Kidney epithelial cell (primary cell): ENCODE data around the gene FBLN5.

DNA sequence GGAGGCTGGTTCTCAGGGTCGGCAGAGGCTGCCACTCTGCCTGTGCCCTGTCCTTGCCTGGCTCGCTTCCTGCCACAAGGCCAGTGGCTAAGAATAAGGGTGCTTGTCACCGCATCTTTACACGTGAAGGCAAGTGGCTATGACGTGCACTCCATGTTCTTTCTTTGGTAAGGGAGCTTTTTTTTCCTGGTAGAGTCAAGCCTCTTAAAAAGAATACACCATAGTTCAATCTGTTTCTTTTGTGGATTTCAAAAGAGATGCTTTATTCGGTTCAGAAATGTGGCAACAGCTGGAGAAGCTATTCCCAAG, 18.6 kb upstream of the DGLUCY start:
- RAMPAGE, long total RNA: no peak
- RRBS: no CpG with 5 or more reads among the region's 6 CpGs

- RAMPAGE, long total RNA: no peak
- RRBS: no CpG with 5 or more reads among the region's 4 CpGs
Measured at GRCh38 chr14:91142333-91142808, 28.5 kb downstream of the DGLUCY start.

DNA sequence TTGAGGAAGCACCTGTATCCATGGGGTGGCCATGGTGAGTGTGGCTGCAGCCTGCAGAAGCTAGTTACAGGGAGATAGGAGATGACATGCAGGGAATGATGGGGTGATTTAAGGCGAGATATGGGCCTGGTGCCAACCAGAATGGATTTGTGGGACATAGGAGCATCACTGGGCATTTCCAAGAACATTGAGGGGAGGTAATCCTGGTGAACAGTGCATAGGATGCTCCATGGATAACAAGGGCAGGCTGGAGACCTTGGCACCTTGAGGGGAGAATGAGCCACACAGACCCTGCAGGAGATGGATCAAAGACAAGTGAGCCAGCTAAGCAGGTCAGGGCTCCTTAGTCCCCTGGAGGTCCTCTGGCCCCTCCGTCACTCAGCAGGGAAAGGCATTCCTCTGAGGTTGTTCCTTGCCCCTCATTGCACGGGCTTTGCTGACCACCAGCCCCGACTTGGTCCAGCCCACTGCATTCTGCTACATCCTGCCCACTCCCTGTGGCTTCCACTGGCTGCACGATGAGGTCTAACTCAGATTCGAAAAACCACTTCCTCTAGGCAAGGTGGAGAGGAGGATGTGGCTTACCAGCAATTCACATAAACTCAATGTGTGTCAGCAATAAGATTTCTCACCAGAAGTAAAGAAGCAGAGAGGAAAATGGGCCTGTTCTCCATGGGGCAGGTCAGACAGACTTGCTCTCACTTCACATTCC, 15.0 kb downstream of the GPR68 start:
- RAMPAGE, long total RNA: no peak
- RRBS: no CpG with 5 or more reads among the region's 6 CpGs

GRCh38 chr14:91315611-91316611, 71.4 kb upstream of the GPR68 start:
- RAMPAGE, long total RNA: no peak
- RRBS: no CpG with 5 or more reads among the region's 15 CpGs

DNA sequence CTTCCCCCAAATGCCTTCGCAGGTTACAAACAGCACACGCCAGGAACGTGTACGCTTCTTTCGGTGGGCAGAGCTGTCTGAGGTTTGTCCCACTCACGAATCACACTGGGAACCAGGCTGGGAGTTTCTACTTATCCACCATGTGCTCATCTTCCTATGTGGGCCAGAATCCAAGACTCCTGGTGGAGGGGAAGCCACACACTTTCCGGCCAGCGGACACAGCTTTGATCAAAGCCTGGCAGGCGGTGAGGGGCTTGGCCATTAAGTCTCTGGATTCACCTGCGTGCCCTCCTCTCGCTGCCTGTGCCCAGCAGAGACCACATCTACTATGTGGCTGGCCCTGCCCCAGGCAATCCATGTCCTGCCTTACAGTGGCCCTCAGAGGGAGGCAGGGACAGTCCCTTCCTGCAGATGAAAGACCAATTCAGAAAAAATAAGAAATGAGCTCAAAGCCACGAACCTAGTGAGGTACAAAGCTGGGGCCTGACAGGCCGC, 82.6 kb upstream of the GPR68 start:
- RAMPAGE, long total RNA: no peak
- RRBS: no CpG with 5 or more reads among the region's 13 CpGs

GRCh38 chr14:91350753-91351644, 66.6 kb downstream of the CCDC88C start:
- RAMPAGE, long total RNA: no peak
- RRBS: 71% methylated on average over 4 of the region's 23 CpGs

DNA sequence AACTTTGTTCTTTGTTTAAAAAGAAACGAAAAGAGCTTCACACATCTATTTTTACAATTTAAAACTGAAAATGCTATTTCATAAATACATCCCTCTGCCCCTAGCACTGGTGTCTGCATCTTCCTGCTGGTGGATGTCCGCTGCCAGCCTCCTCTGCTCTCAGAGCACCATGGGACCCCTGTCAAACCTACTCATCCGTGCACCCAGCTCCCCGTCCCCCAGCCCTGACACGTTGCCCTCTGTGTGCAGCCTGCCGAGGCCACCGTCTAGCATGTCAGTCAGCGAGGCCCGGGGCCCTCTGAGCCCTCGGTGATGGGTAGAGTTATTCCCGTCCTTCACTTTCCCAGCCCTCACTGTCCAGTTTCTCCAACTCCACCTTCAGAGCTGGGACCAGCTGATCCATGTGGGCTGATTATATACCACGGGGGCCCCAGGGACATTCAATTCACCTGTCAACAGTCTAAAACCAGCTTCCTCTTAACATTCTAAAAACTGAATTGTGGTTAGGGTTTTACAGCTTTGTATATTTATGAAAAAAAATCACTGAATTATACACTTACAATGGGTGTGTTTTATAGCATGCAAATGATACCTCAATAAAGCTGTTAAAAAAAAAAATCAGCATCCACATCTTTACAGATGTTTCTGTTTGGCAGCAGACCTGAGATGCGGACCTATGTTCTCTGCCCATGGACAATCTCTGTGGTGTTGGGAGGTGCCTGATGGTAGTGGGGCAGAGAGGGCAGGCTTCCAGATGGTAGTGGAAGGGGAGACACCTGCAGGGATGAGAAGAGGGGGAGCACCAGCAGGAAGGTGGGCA, 61.3 kb downstream of the CCDC88C start:
- RAMPAGE, long total RNA: no peak
- RRBS: no CpG with 5 or more reads among the region's 13 CpGs

DNA sequence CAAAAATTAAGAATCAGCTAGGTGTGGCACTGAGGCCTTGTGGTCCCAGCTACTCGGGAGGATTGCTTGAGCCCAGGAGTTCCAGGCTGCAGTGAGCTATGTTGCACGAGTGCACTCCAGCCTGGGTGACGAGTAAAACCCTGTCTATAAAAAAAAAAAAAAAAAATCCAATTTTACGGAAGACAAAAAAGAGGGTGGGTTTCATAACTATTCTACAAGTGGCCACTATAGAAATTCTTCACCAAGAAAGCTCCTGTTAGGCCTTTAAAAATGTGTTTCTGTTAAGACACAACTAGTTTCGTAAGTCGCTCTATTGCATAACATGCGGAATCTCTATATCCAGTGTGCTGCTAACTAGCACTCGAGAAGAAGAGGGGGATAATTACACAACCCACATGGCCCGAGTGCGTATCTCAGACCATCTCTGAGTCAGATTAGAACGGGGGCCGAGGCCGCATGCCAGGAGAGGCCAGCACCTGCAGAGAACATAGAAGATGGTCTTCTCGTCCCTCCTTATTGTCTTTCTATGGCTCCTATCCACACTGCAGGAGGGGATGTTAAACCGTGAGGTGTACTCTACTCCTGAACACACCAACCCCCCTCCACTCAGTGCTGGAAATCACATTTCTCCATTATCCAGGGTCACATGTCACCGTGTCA, 56.5 kb downstream of the CCDC88C start:
- RAMPAGE, long total RNA: no peak
- RRBS: no CpG with 5 or more reads among the region's 16 CpGs

DNA sequence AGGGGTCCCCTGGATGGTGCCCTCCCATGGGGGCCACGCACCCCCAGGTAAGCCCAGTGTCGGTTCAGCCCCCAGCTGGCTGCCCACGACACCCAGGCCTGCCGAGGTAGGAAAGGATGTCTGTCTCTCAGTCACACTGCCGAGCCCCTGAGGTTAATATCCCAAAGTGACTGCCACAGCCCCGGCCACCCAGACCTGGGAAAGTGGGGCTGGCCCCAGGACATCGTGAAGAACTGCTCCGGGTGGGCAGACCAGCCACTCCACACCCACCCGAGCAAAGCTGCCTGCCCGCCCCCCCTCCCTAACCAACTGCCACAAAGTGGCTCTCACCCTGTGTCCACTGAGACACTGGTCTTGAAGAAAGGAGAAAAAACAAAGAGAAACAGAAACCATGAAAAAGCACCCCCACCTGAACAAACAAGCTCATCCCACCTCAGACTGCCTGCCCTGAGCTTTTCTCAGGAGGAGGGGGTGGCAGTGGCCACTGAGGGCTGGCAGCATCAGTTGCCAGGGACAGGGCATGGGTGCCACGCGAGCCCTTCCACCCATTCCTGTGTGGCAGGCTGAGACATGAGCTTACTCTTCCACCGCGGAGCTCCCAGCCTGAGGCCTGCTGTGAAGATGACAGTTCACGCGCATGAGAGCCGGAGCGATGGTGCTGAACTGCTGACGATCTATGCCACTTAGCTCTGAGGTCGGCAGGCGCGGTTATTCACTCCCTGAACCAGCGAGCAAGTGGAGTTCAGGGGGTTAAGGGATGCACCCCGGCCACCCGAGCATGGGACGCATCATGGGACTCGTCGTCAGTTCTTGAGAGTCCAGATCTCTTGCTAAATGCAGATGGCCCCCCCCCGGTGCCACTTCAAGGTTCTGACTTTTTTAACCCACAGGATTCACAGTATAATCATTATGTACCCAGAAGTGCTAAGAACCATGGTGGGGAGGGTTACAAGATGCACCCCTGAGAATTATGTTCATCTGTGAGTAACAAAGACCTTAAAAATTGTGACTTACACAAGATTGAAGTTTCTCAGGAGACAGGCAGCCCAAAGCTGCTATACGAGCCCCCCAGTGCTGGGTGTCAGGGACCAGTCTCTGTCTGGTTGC, 40.6 kb downstream of the CCDC88C start:
- RAMPAGE, long total RNA: no peak
- RRBS: 53% methylated on average over 8 of the region's 30 CpGs

DNA sequence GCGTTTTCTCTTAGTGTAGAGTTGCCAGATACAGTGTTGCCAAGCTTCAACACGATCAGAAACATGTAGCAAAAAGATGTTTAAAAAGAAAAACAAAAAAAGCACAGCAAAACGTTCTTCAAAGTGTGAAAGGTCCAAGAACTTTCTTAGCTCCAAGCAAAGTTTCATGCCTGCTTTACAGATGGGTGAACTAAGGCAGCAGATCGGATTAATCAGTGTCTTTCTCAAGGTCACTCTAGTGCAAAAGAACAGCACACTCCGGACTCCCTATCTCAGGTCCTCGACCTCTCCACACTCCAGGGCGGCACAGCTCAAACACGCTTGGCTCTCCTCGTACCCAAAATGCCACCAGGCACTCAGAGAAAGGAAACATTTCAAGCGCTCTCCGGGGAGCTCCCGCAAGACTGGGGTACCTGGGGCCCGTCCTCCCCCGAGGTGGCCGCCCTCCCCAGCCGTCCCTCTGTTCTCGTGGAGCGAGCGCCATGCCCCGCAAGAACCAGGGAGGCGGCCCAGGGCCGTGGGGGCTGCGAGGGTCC, 1.1 kb downstream of the PPP4R3A start:
- RAMPAGE, long total RNA: no peak
- RRBS: no CpG with 5 or more reads among the region's 23 CpGs

DNA sequence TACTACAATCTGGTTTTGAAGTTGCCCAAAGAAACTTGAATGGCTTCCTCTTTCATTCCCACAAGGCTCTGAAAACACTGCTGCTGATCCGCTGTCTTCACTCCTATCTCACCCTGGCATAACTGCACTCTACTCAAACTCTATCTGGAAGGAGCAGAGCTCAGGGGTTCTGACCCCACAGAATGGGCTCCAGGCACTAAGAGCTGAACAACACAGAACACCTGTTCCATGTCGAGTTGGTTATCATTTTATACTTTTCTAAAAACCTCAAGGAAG, 70.2 kb upstream of the PPP4R3A start:
- RAMPAGE, long total RNA: no peak
- RRBS: no CpG with 5 or more reads among the region's 2 CpGs

DNA sequence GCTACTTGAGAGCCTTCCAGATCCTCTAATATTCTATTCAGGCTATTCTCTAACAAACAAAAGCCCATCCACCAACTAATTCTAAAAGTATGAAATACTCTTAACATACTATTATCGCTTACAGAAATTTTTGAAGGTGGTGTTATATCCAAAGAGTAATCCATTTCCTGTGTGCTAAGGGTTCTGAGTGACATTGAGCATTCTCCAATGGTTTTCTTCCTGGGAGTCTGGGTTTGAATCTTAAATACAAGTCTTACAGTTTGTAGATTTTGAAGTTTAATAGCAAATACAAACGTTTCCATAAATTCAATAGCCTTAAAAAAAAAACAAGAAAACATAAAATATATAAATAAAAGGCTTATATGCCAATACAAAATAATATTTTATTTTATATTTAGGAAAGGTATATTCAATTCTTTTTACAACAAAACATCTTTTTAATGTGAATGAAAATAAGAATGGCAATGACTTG, 60.4 kb upstream of the CATSPERB start:
- RAMPAGE, long total RNA: no peak
- RRBS: no CpG with 5 or more reads among the region's 2 CpGs

GRCh38 chr14:91890220-91890719, 22.9 kb upstream of the TC2N start:
- RAMPAGE, long total RNA: no peak
- RRBS: no CpG with 5 or more reads among the region's 6 CpGs

DNA sequence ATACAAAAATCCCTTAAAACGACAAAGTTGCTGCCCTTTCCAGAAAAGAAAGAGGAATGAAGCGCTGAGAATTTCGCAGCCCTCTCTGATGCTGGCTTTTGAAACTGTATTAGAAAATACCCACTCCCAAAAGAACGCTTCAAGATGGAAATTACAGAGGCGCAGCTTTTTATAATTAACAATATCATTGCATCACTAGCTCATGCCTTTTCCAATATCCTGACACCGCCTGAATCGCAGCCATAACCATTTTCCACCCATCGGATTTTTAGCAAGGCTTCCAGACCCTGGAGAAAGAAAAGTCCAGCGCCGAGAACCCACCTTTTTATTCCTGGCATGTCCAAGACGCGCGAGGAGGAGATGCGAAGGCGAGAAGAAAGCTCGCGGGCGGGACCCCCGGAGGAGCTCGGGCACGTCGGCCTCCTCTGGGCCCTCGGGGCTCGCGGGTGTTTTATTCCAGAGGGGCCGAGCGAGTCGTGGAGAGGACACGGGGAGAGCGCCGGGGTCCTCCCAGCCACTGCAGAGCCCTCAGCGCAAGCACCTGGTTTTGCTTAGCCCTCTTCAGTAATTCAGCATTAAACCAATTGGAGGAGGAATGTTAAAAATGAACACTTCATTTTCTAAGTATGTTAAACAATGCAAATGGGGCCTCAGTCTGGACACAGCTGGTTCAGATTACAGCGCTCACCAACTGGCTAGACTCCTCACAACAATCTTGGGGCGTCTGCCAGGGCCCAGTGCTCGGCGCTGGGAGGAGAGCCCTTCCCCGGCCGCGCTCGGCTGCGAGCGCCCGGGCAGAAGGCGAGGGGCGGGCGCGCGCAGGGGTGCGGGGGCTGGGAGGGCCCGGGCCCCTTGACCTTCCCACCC, at the start of gene FBLN5:
Gene FBLN5, minus strand, starts transcription at position 803 of the 867 bp plus-strand sequence.
- RAMPAGE, long total RNA: start-site peak on the minus strand centred at position 760 of the sequence, 133 bp wide, 18 and 18 reads in 2 replicates
- RRBS: under 1% methylated on average over 12 of the region's 50 CpGs

GRCh38 chr14:92017469-92017823, 22.4 kb downstream of the TRIP11 start:
- RAMPAGE, long total RNA: no peak

DNA sequence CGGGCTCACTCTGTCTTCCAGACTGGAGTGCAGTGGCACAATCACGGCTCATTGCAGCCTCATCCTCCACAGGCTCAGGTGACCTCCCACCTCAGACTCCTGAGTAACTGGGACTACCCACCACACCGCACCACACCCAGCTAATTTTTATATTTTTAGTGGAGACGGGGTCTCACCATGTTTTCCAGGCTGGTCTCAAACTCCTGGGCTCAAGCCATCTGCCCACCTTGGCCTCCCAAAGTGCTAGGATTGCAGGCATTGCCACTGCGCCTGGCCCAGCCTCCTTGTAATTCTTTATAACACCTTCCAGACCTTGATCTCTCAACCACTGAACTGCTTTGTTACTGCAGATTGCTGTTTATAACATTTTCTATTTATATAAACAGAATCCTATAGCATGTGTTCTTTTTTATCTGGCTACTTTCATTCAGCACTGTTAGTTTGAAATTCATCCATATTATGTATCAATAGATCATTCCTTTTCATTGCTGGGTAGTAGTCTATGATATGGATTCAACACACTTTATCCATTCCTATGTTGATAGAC, 7.5 kb upstream of the ATXN3 start:
- RAMPAGE, long total RNA: no peak
- RRBS: no CpG with 5 or more reads among the region's 5 CpGs

DNA sequence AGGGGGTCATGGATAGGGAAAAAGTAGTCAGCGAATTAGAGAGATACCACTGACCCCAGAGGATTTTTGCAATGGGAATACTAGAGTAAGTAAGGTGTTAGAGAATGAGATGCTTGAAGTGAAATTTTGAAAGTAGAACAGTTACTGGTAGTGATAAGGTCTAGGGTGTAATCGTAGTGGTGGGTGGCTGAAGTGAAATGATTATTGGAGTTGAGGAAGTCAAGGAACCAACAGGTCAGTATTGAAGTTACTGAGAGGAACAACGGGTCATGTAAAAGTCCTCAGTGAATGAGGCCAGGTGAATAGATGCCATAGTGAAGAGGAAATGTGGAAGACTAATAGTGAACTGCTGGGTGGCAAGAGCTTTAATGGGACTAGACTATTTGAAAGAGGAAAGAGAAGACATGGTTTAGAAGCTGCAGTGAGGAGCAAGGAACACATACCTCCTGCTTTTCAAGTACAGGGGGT, 6.9 kb downstream of the CPSF2 start:
- RAMPAGE, long total RNA: no peak
- RRBS: no CpG with 5 or more reads among the region's 3 CpGs

GRCh38 chr14:92414618-92414993, 91.6 kb downstream of the SLC24A4 start:
- RAMPAGE, long total RNA: no peak
- RRBS: no CpG with 5 or more reads among the region's 6 CpGs

- RAMPAGE, long total RNA: no peak
- RRBS: no CpG with 5 or more reads among the region's 19 CpGs
Measured at GRCh38 chr14:92442892-92443526, 70.6 kb upstream of the RIN3 start.

- RAMPAGE, long total RNA: no peak
- RRBS: no CpG with 5 or more reads among the region's 7 CpGs
Measured at GRCh38 chr14:92473581-92474056, 40.0 kb upstream of the RIN3 start.